A375 (cell line): ENCODE measurements around a stretch of chrX.

DNA sequence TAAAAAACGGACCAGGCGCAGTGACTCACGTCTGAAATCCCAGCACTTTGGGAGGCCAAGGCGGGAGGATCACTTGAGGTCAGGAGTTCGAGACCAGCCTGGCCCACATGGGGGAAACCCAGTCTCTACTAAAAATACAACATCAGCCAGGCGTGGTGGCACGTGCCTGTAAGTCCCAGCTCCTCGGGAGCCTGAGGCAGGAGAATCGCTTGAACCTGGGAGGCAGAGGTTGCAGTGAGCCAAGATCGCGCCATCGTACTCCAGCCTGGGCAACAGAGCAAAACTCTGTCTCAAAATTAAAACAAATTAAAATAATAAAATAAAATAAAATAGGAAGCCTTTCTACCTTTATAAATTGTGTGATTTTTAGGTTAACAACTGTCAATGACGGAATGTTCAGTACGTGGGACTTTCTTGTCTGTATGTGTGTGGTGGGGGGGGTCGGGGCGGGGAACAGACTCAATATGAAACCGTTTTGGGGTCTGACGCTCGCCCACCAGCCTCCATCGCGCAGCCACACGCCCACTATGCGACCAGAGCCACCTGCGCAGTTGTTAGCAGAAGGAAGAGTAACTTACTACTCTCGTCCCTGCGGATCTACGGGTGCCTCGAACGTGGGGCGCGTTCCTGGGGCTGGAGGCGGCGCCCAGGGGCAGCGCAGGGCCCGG is 783 bp downstream of the PPP2R3B start:
- RAMPAGE, long total RNA: no peak

GRCh38 chrX:397526-398012 is 10.9 kb upstream of the PPP2R3B start:
- RAMPAGE, long total RNA: no peak

DNA sequence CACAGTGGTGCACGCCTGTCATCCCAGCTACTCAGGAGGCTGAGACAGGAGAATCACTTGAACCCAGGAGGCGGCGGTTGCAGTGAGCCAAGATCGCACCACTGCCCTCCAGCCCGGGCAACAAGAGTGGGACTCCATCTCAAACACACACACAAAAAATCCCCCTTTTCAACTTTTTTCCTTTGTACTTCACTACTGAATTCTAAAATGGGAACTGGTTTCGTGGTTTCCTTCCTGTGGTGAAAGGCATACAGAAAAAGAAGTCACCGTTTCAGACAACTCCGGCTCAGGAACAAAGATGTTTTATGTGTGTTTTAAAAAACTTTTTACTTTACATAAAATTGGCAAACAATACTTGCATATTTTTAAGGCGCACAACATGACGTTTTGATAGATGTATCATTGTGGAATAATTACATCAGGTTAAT is 186.2 kb downstream of the CRLF2 start:
- RAMPAGE, long total RNA: no peak

GRCh38 chrX:1108600-1109339 is 103.7 kb downstream of the CRLF2 start:
- RAMPAGE, long total RNA: no peak

- RAMPAGE, long total RNA: no peak
Observed at GRCh38 chrX:1359450-1360801, 23.3 kb downstream of the IL3RA start.

DNA sequence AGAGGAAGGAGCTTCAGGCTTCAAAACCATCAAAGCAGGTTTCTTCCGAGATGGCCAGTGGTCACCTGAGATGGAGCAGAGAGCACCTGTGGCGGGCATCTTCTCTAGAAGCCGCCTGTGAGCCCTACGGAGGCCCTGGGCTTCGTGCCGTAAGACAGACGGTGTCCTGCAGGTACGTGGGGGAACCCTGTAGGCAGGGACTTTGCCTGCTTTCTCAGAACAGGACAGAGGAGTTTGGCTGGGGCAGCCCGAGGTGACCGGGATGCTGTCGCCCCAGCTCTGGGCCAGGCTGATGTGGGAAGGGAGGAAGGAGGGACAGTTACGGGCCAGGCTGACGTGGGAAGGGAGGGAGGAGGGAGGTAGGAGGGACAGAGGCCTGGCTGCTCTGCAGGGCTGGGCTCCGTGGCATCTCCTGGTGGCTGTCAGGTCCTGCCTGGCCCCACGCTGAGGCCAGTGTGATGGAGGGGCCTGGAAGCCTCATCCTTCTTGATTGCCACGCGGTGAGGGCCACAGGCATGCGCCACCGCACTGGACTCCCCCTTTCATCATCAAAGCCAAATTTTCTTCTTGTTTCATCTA is 7.0 kb upstream of the SLC25A6 start:
- RAMPAGE, long total RNA: no peak

- RAMPAGE, long total RNA: no peak
Observed at GRCh38 chrX:1404646-1405239, 12.8 kb upstream of the SLC25A6 start.

- RAMPAGE, long total RNA: no peak
Observed at GRCh38 chrX:1419082-1419678, 27.3 kb upstream of the SLC25A6 start.

- RAMPAGE, long total RNA: no peak
Observed at GRCh38 chrX:1420866-1421377, 29.0 kb upstream of the SLC25A6 start.

- RAMPAGE, long total RNA: no peak
Observed at GRCh38 chrX:1427669-1428320, 24.9 kb downstream of the ASMTL start.

- RAMPAGE, long total RNA: no peak
Observed at GRCh38 chrX:1467106-1467607, 14.4 kb upstream of the ASMTL start.

DNA sequence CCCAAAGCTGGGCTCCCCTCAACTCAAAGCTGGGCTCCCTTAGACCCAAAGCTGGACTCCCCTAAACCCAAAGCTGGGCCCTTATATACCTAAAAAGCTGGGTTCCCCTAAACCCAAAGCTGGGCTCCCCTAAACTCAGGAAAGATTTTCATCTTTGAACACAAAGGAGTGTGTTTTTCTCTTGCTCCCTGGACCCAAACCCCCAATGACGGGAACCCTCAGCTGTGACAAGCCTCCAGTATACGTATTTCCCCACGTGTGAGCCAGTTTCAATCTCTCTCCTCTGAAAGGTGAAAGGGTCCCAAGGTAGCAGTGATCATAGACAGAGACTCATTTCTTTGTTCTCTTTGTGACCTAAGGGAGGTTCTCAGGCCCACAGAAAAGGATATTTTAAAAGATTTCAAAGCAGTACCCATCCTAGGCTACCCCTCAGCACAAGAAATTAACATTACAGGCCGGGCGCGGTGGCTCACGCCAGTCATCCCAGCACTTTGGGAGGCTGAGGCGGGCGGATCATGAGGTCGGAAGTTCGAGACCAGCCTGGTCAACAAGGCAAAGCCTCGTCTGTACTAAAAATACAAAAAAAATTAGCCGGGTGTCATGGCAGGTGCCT is 31.4 kb upstream of the ASMTL start:
- RAMPAGE, long total RNA: no peak

DNA sequence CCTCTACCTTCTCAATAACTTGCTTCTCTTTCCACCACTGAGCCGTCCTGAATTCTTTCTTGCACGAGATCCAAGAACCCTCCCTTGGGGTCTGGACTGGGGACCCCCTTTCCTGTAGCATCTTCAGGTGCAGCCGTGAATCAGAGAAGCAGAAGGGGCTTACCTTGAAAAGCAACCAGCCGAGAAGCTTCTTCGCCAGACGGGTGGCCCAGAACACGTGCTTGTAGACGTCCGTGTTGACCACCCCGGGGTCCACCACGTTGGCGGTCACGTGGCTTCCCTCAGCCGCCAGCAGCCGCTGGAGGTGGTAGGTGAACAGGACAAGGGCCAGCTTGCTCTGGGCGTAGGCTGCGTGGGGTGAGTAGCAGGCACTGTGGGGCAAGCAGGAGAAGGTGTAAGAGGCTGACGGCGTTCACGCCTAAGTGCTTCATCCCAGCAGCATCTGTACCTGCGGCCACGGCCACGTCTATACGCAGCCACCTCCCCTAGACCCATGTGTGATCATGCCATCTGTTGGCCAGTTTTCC is 257.9 kb downstream of the DHRSX start:
- RAMPAGE, long total RNA: no peak

- RAMPAGE, long total RNA: no peak
Observed at GRCh38 chrX:2320454-2321376, 180.1 kb downstream of the DHRSX start.

GRCh38 chrX:2370672-2371384 is 129.9 kb downstream of the DHRSX start:
- RAMPAGE, long total RNA: no peak

DNA sequence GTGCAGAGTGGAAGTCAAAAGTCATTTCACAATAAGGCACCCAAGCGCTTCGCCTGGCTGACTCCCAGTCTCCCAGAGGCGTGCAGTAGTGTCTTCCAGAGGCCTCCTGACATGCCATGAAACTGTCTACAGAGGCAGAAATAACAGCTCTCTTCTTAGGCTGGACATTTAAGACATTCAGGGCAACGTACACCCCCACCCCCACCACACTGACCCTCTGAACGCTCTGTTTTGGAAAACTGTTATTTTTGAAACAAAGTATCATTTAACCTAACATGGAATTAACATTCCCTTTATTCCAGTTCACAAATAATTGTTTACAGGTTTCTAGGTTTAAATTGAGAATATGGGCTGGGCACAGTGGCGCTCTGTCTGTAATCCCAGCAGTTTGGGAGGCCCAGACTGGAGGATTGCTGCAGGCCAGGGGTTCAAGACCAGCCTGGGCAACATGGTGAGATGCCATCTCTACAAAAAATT is 1.6 kb downstream of the DHRSX start:
- RAMPAGE, long total RNA: no peak

DNA sequence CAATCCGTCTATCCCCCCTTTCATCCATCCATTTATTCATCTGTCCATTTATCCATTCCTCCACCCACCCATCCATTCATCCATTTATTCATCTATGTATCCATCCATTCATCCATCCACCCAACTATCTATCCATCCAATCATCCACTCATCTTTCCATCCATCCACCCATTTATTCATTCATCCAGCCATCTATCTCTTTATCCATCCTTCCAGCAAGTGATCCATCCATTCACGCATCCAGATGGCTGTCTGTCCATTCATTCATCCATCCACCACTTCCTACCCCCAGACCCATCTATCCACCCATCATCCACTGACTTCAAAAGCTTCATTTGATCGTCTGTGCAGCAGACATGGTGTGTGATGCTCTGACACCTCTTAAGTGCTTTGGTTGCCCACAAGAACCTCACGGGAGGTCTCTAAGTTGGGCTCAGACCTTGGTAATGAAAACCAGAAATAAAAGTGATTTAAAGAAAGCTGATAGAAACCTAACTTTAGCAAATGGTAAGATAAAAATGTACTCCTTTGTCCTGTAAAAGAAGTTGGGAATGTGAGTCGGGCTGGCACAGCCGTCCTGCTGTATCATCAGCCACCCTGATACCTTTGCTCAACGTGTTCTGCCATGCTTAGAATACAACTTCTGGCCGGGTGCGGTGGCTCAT is 83.8 kb upstream of the CD99 start:
- RAMPAGE, long total RNA: no peak

DNA sequence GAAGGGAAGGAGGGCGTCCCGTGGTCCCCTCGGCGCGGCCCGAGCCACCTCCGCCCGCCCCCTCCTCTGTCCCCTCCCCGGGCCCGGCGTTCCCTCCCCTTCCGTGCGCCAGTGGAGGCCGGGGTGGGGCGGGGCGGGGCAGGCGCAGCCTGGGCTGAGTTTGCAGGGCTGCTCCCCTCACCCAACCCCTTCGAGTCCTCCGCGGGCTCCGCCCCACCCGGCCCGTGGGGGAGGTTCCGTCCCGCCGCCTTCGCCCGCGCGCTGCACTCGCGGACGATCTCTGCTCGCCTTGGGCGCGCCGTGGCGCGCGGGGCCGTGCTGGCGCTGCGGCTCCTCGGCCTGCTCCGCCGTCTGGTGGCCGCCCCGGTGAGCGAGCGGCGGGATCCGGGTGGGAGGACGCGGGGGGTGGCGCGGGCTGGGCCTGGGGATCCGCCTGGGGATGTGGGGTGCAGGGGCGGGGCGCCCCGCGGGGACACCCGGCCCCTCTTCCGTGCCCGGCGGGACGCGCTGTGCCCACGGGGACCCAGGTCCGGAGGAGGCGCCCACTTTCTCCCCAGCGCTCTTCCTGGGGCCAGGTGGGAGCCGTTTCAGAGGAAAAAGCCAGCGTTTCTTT is 81.9 kb upstream of the CD99 start:
- RAMPAGE, long total RNA: no peak

- RAMPAGE, long total RNA: no peak
Observed at GRCh38 chrX:2697344-2698347, 6.6 kb downstream of the CD99 start.

DNA sequence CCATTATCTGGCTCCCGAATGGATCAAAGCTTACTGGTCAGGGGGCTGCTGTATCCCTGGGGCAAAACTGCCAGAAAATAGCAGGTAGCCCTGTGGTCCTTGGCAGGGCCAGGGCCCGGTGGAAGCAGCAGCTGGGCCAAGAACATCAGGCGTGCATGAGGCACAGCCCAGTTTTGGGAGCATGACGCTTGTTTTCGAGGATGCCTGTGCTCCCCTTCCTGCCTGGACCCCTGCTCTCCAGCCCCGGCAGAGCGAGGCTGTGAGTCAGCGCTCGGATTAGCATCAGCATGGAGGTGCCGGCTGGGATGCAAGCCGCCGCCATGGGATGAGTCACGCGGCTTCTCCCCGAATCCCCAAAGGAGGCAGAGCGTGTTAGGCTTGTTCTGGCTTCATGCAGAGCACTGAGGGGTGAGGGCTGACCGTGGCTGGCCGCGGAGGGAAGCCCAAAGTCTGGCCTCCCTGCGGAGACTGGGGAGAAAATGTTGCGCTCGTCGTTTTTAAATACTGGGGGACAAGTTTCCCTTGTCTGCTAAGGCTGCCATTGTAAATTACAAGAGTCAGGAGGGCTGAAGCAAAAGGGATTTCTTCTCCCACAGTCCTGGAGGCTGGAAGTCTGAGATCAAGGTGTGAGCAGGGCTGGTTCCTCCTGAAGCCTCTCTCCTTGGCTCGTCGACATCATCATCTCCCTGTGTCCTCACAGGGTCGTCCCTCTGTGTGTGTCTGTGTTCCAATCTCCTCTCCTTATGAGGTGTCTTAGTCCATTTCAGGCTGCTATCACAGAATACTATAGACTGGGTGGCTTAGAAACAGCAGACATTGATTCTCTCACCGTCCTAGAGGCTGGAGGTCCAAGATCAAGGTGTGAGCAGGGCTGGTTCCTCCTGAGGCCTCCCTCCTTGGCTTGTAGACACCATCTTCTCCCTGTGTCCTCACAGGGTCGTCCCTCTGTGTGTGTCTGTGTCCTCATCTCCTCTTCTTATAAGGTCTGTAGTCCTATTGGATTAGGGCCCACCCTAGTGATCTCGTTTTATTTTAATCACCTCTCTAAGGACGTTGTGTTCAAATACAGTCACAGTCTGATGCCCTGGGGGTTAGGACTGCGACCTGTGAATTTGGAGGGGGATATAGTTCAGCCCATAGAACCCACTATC is 23.6 kb upstream of the GYG2 start:
- RAMPAGE, long total RNA: no peak